T47D (cell line): ENCODE results near the gene FBXO11.

DNA sequence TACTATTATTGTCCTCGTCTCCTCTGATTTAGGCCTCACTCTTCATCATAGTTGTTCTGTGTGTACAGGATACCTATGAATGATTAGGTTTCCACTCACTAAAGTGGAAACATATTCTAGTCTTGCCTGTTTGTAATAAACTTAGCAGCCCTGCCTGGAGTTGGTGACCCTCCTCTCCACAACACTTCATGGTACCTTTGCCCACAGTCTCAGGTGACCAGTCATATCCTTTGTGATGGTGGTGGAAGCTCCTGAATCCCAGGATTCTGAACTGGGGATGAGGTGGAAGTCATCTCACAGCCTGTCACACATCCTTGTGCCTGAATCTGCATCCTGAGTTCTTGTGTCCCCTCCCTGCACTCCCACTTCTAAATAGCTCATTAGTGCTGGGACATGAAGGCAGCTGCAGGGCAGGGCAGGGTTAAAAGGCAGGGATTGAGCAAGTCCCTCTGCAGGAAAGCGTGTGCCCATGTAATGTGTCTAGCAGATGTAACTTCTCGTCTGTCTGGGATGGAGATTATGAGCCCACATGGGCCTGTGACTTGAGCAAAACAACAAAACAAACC, 22.4 kb upstream of the RHOQ start:
- RRBS, result no CpG with 5 or more reads among the region's 3 CpGs

- RRBS, result no CpG with 5 or more reads among the region's 13 CpGs
Measured at GRCh38 chr2:46559684-46560320, 17.4 kb upstream of the ATP6V1E2 start.

DNA sequence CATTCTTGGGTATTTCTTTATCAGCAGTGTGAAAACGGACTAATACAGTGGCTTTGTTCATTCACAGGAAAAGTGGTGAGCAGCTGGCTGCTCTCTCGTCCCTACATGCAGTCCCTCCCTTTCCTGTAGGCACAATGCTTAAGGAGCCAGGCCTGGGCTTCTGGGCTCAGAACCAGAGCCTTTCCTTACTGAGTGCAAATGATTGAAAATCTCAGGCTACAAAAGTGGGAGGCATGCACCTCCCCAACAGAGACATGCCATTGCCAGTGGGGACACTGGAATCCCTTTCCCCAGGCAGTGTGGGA, 61.4 kb downstream of the MCFD2 start:
- RRBS, result no CpG with 5 or more reads among the region's 2 CpGs

DNA sequence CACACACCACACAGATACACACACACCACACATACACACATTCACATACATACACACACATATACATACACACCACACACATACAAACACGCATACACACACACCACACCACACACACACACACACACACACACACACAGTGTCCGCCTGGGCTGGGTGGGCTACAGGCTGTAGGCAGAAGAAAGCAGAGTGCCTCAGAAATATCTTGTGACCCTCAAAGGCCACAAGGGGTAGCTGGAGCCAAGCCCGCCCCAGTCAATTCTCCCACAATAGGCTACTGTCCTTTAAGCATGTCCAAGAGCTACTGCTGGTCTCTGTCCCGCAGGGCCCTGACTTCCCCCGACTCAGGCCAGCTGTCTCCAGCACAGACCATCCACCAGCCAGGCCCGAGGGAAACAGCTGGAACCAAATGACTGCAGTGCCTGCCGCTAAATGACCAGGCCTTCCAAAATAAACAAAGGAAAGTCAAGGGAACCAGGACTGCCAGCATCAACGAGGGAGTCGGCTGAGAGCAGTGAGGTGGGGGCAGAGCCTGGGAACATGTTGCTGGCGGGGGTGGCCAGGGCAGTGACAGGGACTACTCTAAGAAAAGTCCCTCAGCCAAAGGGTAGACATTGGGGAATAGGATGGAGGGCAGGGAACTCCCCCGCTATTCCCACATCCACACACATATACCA, 36.7 kb downstream of the MCFD2 start:
- RRBS, result no CpG with 5 or more reads among the region's 11 CpGs

DNA sequence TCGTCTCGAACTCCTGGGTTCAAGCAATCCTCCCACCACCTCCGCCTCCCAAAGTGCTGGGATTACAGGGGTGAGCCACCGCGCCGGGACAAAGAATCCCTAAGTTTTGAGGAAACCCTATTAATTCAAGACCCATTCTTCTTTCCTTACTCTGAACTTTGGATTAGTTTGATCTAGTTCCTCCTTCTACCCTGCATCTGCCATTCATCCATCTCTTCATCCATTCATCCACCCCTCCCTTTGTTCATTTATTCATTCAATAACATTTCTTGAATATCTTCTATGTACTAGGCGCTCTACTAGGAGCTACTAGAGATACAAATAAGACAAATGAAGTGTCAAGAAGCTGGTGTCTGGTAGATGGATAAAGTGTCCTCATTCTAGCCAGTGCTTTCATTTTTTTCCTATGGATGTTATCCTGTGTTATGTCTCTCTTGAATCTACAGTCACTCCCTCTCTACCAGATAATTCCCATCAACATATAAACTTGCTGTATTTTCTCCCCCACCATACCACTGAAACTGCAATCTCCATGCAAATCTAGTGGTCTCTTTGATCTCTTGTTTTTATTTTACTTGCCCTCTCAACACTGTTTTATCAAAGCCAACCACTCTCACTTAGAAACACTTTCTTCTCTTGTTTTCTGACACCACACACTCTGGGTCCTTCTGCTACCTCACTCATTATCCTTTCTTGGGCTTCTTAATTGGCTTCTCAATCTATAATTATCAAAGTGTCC, 1.8 kb upstream of the MCFD2 start:
- RRBS, result no CpG with 5 or more reads among the region's 7 CpGs

GRCh38 chr2:46984666-46985524, 43.9 kb downstream of the TTC7A start:
- RRBS, result no CpG with 5 or more reads among the region's 12 CpGs

- RRBS, result no CpG with 5 or more reads among the region's 10 CpGs
Measured at GRCh38 chr2:46995645-46996251, 54.7 kb downstream of the TTC7A start.

DNA sequence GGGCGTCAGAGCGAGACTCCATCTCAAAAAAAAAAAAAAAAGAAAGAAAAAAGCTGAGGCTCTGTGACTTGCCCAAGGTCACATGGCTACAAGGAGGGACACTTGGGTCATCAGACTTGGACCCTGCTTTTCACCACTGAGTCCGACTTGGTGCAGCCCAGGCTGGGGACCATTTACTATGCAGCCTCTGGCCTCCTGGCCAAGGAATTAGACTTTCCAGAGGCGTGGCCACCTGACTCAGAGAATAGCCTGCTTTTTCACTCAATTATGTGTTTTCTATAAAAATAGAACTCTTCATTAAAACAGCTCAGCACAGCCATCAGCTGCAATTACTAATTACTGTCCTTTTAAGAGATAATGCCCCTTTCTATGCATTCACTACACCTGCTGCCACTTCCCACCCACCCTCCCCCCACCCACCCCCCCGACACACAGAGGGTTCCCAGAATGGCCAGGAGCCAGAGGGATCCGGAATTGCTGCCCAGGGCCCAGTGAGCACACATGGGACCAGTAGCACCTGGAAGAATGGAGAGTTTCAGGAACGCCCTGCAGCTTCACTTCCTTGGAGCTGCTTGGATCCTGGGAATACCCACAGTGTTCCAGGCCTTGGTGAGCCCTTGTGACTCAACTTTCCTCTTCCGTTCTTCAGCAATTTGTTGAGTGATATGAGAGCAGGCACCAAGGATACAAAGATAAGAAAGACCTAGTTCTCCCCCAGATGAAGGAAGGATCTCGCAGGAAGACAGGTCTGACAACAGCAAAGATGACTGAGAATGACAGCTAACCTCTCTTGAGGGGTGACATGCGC, 97.4 kb downstream of the TTC7A start:
- RRBS, result no CpG with 5 or more reads among the region's 10 CpGs

DNA sequence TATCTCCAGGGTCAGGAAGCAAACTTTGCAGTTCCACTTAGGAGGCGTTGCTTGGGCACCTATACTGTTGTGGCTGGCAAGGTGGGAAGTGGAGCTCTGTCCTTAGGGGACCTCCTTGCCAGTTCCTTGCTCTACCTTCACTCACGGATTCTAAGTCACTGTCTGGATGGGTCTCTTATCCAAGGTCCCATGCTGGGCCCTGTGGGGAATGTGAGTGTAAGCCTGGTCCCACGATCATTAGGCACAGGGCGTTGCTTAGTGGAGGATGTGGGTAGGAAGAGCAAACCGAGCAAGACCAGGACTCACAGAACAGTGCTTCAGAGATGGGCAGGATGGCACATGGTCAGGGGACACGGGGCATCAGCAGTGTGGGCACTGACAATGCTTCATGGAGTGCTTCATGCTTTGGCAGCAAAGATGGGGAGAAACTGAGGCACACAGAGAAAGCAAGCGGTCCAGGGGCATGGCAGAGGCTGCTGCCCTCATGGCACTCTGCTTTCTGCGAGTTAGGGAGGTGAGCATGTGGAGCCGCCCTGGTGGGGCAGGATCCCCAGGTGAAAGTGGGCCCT, 104.8 kb downstream of the TTC7A start:
- RRBS, result no CpG with 5 or more reads among the region's 9 CpGs

DNA sequence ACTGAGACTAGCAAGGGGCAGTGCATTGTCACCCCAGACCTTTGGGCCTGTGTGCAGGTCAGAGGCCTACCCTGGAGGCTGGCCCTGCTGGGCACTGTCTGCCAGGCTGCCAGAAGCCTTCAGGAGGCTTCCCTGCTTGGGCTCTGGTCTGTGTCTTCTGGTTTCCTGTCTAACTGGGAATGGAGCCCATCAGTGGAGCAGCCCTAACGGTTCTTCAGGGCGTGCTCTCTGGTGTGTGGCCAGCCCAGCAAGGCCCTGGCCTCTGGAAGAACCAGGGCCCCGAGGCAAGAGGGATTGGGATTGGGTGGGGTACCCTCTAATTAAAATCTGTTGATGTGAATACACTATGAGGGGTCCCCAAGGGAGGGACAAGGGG, 98.0 kb downstream of the STPG4 start:
- RRBS, result no CpG with 5 or more reads among the region's 3 CpGs

- RRBS, result no CpG with 5 or more reads among the region's 24 CpGs
Measured at GRCh38 chr2:47073679-47074687, 81.1 kb downstream of the STPG4 start.

GRCh38 chr2:47174092-47174502, 2.2 kb downstream of the CALM2 start:
- RRBS, result 3% methylated on average over 2 of the region's 5 CpGs

DNA sequence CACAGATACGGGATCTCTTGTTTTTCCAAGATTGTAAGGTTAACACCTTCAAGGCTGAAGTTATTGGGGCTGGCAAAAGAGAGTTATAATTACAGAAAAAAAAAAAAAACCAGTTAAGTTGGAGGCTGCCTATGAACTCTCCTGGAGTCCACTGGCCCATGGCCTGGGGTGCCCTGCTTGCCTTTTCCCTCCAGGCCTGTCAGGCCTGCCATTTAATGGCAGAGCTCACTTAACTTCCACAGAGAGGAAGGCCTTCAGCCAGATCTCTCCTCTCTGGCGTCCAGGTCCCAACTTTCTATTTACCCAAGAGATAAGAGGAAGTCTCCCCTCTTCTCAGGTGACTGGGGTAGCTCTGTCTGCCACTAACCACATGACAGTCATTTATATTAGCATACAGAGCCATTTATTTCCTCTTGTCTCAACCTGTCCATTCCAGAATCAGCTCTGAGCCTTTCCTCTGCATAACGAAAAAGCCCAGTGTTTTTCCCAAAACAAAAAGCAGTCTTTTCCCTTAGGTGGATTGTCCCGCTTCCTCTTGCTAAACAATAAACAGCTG, 49.8 kb upstream of the CALM2 start:
- RRBS, result no CpG with 5 or more reads among the region's 4 CpGs

DNA sequence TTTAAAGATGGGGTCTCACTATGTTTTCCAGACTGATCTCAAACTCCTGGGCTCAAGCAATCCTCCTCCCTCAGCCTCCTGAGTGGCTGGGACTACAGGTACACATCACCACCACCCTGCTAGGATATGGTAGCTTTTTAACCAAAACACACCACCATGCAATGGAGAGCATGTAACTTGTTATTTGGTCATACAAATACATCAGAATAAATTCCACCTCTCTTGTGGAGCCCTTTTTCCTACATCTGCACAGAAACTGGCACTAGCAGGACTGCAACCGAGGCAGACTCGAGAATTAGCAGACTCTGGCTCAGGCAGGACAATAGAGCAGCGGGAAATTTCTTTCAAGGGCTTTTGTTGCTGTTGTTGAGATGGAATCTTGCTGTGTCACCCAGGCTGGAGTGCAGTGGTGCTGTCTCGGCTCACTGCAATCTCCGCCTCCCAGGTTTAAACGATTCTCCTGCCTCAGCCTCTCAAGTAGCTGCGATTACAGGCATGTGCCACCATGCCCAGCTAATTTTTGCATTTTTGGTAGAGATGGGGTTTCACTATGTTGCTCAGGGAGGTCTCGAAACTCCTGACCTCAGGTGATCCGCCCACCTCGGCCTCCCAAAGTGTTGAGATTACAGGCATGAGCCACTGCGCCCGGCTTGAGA, 34.8 kb upstream of the EPCAM start:
- RRBS, result no CpG with 5 or more reads among the region's 12 CpGs

DNA sequence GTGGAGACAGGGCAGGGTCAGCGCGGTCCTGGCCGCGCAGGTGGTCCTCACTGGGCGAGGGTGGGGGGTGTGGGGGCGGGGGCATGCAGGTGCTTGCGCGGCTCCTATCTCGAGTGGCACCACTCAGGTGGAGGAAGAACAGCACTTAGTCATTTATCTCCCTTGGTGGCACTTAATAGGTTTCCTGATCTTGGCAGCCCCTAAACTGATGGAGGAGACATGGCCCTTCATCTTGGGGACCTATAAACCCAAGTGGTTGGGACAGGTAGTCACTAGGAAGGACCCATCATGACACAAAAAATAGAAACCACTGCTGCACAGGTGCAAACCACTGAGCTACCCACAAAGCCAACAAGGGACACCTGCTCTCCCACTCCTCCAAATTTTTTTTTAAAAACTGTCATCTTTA, 49.0 kb downstream of the KCNK12 start:
- RRBS, result no CpG with 5 or more reads among the region's 9 CpGs

DNA sequence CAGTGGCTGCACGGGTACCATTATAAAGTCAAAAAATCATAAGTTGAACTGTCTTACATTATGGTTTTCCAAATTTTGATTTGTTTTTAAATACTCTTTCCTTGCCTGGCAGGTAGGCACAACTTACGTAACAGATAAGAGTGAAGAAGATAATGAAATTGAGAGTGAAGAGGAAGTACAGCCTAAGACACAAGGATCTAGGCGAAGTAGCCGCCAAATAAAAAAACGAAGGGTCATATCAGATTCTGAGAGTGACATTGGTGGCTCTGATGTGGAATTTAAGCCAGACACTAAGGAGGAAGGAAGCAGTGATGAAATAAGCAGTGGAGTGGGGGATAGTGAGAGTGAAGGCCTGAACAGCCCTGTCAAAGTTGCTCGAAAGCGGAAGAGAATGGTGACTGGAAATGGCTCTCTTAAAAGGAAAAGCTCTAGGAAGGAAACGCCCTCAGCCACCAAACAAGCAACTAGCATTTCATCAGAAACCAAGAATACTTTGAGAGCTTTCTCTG, 15.6 kb downstream of the MSH6 start:
- RRBS, result no CpG with 5 or more reads among the region's 8 CpGs

DNA sequence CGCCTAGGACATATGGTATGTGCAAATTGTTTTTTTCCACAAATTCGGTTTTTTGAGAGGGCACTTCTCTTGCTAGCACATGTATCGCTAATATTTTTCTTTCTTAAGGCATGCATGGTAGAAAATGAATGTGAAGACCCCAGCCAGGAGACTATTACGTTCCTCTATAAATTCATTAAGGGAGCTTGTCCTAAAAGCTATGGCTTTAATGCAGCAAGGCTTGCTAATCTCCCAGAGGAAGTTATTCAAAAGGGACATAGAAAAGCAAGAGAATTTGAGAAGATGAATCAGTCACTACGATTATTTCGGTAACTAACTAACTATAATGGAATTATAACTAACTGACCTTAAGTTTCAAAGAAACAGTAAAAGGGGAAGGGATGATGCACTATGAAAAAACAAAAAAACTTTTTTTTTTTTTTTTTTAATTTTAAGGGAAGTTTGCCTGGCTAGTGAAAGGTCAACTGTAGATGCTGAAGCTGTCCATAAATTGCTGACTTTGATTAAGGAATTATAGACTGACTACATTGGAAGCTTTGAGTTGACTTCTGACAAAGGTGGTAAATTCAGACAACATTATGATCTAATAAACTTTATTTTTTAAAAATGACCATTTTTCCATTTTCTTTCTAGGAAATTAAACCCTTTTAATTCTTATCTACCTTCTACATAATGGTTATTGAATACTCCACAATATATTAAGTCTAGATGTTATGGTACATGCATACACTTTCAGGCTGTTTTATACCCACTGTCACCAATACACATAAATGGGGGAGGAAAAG, 23.6 kb downstream of the MSH6 start:
- RRBS, result no CpG with 5 or more reads among the region's 6 CpGs

- RRBS, result no CpG with 5 or more reads among the region's 3 CpGs
Measured at GRCh38 chr2:47867183-47867584, 39.1 kb downstream of the FBXO11 start.

- RRBS, result 3% methylated on average over 11 of the region's 99 CpGs
Measured at GRCh38 chr2:47905589-47906592, at the start of gene FBXO11. Gene FBXO11, minus strand, starts transcription at chr2:47906498.

DNA sequence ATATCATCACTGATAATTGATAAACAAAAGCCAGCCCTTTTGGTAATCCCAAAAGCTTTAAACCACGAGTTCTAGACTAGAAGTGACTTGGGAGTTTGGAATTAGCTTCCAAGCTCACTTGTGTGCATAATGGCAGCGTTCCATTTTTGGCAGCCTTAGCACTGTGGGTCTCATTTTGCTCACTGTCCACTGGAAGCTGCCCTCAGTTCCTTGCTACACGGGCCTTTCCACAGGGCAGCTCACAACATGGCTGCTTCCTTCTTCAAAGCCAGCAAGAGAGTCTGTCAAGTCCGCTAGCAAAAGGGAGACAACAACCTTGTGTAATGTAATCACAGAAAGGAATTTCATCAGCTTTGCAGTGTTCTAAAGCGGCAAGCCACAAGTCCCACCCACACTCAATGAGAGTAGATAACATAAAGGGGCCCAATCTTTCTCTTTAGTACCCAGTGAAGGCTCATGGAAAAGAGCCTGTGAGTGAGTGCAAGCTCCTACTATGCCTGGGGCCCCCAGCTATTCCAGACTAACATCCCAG, 168.6 kb upstream of the FOXN2 start:
- RRBS, result no CpG with 5 or more reads among the region's 5 CpGs